ENCODE measurements around the genes C2orf66, COQ10B and MARS2.

- PRO-cap, result no peak
- RAMPAGE, long total RNA, 4 experiments, result no peak in any of the 4 experiments
These were observed 44.3 kb upstream of the SLC39A10 start for GRCh38 chr2:195612463-195613370.

DNA sequence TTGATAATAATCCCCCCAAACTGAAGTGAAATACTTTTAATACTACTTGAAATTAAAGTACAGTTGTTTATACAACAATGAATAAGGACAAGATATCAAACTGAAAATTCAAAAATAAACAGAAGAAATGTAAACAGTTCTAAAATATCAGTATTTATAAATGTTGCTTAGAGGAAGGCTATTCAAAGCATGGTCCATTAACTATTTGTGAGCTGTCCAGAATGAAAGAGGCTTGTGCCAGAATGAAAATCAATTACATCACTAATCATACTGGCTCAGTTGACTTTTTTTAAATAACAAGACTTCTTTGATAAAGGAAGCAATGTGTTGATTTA lies 37.5 kb downstream of the STK17B start:
- PRO-cap, result no peak
- RAMPAGE, long total RNA, 4 experiments, result no peak in any of the 4 experiments

GRCh38 chr2:196172495-196172948 lies 1.1 kb upstream of the STK17B start:
- PRO-cap, result no peak
- RAMPAGE, long total RNA, 4 experiments, result no peak in any of the 4 experiments

- PRO-cap, result no peak
- RAMPAGE, long total RNA, 4 experiments, result no peak in any of the 4 experiments
These were observed 58.7 kb upstream of the STK17B start for GRCh38 chr2:196230056-196230583.

DNA sequence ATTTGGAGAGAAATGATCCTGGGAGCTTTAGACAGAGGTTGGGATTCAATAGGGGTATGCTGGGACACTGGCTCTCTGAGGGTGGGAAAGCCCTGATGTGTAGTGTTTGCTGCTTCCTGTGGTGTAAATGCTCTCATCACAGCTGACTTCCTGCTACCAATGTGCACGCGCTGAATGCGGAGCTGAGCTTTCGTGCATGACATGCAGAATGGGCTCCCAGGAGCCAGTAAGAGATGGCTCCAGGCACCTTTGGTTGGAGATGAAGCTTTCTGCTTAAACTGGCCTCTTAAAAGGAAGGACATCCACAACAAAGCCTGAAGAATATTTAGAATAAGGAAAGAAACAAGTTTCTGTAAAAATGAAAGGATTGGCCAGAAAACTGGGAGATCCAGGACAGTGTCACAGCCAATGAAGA lies 177.9 kb downstream of the HECW2 start:
- PRO-cap, result no peak
- RAMPAGE, long total RNA, 4 experiments, result no peak in any of the 4 experiments

- PRO-cap, result no peak
- RAMPAGE, long total RNA, 4 experiments, result no peak in any of the 4 experiments
These were observed 8.1 kb upstream of the HECW2 start for GRCh38 chr2:196601358-196601930.

GRCh38 chr2:196809248-196809698 lies at the start of gene C2orf66:
Gene C2orf66, minus strand, starts transcription at chr2:196809355.
- PRO-cap, result no peak
- RAMPAGE, long total RNA, 4 experiments, result no peak in any of the 4 experiments

DNA sequence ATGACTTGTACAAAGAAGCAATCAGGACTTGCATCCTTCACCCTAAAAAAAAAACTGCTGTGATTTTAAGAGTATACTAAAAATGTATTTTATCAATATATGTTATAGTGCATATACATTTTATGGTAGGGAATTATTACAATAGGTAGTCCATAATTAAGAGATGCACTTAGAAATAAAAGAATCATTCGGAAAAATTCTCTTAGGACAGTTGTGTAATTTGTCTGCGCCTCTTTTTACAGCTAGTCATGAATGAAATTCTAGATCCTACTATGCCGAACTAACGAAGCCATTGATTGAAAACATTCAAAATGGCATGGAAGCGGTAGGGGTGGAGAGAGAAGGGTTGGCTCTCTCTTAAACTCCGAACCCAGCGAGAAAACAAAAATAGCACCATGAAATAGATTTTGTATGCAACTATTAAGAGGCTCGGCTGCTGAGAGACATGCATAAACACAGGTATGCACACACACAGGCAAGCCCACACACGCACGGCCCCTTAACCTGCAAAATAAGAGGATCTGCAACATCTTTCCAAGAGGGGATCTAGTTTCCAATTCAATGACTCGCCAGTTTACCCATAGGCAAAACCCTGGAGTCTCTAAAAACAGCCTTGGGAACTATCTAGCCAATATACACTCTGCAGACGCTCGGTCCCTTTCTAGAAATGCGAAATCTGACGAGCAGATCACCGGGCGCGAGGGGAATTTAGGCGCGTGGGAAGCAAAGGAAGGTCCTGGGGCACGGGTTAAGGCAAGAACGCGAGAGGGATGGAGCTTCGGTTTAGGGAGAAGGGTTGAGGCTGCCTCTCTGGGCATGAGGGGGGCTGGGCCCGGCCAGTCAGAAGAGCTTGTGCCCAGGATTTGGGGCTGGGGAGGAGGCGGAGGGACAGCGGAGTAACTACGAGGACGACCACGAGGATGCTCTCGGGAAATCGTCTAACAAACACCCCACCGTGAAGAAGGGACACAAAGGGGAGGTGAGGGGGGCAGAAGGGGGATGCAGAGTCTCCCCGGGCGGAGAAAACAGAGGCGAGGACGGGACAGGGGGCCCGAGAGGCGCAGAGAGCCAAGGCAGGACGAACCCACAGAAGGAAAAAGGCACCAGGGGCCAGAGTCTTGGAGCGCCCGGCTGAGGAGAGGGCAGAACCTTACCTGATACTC lies 810 bp downstream of the PGAP1 start:
- PRO-cap, result no peak
- RAMPAGE, long total RNA, 4 experiments, result no peak in any of the 4 experiments

GRCh38 chr2:196983284-196983720 lies 56.8 kb upstream of the PGAP1 start:
- PRO-cap, result no peak
- RAMPAGE, long total RNA, 4 experiments, result no peak in any of the 4 experiments

GRCh38 chr2:197079484-197079796 lies 152.9 kb upstream of the PGAP1 start:
- PRO-cap, result no peak
- RAMPAGE, long total RNA, 4 experiments, result no peak in any of the 4 experiments

DNA sequence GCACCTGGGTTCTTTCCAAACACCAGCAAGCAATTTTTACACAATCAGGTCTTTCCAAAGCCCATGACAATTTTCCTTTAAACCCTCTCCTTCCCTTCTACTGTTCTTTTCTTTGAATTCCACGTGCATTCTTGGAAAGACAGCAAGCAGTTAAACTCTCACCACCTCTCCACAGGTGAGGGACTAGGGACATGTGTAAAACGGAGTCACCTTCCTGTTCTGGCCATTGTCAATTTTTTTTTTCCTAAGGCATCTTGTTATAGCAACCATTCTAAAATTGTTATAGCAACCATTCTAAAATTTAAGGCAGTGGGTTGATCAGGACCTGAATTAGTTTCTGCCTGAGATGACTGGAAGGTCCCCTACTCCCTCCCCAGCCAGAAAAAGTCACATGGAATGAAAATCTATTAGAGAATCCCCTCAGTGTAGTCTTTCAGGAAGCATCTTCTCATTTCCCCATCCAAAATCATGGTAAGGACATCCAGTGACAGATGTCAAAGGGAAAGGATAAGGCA lies 113.8 kb downstream of the ANKRD44 start:
- PRO-cap, result no peak
- RAMPAGE, long total RNA, 4 experiments, result no peak in any of the 4 experiments

GRCh38 chr2:197208912-197209752 lies 101.4 kb downstream of the ANKRD44 start:
- PRO-cap, result no peak
- RAMPAGE, long total RNA, 4 experiments, result no peak in any of the 4 experiments

DNA sequence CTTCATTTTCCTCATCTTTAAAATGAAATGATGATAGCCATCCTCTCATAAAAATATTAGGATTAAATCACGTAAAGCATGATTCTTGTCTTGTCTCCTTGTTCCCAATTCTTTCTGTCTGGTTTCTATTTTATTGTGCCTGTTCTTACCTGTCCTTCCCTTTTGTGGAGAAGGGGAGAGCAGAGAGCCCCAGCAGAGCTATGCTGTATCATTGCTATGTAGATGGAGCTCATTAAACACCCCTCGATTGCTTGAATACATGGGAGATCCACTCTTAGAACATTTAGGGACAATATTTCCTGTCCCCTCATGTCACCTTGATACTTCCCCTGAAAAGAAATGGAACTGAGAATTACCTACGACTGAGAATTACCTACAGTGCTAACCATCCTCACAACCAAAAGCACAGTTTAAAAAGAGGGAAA lies 9.5 kb downstream of the ANKRD44 start:
- PRO-cap, result no peak
- RAMPAGE, long total RNA, 4 experiments, result no peak in any of the 4 experiments

DNA sequence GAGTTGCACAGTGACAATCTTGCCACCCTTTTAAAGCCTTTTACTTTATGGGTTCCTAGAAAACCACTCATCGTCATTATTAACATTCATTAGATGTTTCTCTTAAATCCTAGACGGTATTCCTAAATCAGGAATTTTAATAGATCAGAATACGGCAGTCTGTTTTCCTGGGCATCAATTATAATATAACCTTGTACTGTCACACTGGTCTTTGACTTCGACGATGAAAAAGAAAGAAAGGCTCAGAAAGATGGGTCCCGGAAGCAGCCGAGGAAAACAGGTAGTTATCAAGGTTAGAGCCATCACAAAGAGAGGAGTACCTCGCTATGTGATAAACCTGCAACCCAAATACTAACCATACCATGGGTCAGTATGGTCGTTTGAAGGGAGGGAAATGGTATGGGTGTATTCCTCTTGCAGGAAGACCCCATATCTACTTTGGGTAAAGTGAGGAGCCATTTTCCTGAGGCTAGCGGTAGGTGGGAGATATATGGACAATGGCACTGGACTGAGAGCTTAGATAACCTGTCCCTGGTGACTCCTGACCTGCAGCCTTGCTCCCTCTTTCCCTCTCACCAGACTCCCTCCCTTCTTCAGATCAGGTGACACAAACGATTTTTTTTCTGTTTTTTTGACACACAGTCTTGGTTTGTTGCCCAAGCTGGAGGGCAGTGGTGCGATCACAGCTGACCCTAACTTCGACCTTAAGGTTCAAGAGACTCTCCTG lies 1.1 kb upstream of the SF3B1 start:
- PRO-cap, result no peak
- RAMPAGE, long total RNA, 4 experiments, result no peak in any of the 4 experiments

DNA sequence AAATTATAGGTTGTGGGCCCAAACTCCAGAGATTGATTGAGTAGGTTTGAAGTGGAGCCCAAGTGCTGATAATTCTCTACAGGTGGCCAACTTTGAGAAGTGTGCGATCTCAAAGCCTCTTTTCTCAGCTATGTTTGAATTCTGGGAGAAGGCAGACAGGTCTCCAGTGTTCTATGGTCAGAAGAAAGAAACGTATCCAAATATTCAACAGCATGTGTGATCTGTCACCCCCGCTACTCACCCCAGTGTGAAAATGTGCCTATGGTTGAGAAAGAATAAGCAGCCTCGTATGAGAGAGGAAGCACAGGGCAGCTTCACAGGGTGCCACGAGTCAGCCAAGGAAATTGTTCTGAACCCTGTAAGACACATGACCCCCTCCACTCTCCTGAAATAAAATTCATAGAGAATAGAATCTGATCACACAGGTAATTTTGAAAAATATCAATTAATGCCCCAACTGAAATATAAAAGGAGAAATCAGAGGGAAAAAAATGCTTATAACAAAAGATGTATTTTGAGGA lies 8.0 kb upstream of the SF3B1 start:
- PRO-cap, result no peak
- RAMPAGE, long total RNA, 4 experiments, result no peak in any of the 4 experiments

DNA sequence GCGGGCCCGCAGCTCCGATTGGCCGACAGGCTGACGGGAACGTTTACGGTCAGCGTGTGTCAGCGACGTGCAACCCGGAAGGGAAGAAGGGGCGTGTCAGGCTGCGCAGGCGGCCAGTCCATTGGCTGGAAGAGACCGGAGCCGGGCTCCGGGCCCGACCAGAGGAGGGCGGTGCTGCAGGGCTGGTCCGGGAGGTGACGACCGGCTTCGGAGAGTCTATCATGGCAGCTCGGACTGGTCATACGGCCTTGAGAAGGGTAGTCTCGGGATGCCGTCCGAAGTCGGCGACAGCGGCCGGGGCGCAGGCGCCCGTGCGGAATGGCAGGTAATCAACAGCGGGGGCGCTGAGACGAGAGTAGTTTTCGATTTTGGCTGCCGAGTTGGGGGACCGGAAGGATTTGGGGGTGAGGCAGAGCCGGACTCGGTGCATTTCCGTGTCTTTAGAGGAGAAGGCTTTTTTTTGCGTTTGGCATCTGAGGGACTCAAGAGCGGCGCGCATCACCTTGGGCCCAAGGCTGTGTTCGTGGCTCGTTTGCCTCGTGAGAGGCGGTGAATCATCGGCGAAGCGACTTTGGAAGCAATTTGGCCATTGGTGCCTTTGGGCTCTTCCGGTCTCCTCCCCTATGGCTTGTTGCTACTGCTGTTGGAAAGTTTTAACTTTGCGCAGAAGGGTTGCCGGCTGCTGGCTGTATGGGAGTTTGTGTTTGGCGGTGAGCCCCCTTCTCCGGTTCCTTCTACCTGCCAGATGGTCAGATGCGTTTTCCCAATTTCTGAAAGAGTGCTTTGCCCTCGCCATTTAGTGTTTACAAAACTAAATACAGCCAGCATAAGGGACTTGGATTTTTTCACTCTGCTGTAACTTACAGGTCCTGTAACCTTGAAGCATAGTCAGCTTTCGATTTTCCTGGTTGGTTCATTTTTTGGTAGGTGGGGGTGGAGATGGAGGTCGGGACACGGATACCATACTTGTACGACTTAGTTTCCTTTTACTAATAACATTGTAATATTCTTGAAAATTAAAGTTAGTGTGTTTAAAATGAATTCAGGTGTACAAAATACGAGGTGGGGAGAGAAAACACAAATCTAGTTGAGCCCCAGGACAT lies at the start of gene COQ10B:
Gene COQ10B (plus strand): TSS at position 213 of the 1,103 bp plus-strand sequence.
- PRO-cap, result bidirectional peak, plus-strand start at position 213 of the sequence, minus-strand start outside the sequence; bidirectional peak, plus-strand start at position 666 of the sequence, minus-strand start at position 534 of the sequence
- RAMPAGE, long total RNA, 4 experiments, result start-site peak on the plus strand in 4 of 4 experiments, centred at positions 186 to 202 of the sequence, 287 to 976 reads per replicate

- PRO-cap, result no peak
- RAMPAGE, long total RNA, 4 experiments, result no peak in any of the 4 experiments
These were observed 60.8 kb downstream of the RFTN2 start for GRCh38 chr2:197614583-197615024.

DNA sequence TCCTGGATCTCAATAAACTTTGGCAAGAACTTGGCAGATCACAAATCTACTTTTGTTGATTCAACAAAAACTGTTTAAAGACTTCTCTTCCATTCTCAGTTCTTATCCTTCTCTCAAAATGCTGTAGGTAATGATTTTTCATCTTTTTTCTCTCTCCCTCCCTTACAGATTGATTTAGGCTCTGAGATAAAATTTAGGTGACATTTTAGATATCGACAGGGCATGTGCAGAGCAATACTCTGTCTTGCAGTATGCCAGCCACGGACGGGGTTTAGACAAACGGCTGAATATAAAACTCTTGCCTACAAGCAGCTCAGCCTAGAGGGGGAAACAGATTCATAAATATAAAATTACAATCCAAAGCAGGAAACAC lies 453 bp upstream of the MARS2 start:
- PRO-cap, result no peak
- RAMPAGE, long total RNA, 4 experiments, result no peak in any of the 4 experiments

GRCh38 chr2:197705324-197706359 lies at the start of gene MARS2:
Gene MARS2, plus strand, starts transcription at chr2:197705369.
- PRO-cap, result bidirectional peak, plus-strand start at chr2:197705369, minus-strand start at chr2:197705208
- RAMPAGE, long total RNA, 4 experiments, result start-site peak on the plus strand in 2 of 4 experiments, at chr2:197705328-197705436 at its widest, 30 to 49 reads per replicate

DNA sequence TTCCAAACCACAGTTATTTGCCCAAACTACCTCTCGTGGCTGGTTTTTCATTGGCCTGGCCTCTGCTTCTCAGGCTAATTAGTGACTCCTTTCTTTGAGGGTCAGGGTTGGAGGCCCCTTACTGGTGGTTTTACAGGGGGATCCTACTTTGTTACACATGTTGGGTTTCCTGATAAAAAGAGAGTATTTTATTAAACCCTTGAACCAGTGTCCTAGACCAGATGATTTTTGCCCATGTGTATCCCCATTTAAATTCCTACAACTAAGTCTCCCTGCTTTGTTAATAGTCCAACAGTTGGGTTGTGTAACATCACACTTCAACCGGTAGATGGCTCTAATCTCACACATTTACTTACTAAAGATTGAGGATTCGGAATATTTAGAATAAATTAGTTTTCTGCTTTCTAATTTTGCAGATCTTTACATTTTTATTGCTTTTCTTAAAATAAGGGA lies 2.3 kb downstream of the MARS2 start:
- PRO-cap, result no peak
- RAMPAGE, long total RNA, 4 experiments, result no peak in any of the 4 experiments